IMR-90 (cell line): ENCODE measurements around a stretch of chr2.

GRCh38 chr2:53873975-53874594, 14.3 kb upstream of the GPR75 start:
- RRBS, result no CpG with 5 or more reads among the region's 10 CpGs
CAGE:
- cytosol, long polyA plus RNA, result no peak
- long polyA plus RNA, result no peak
- nucleus, long polyA plus RNA, result no peak

GRCh38 chr2:54042882-54043381, 72.0 kb downstream of the ACYP2 start:
- RRBS, result no CpG with 5 or more reads among the region's 2 CpGs
CAGE:
- cytosol, long polyA plus RNA, result no peak
- long polyA plus RNA, result no peak
- nucleus, long polyA plus RNA, result no peak

GRCh38 chr2:54370434-54370956, 39.8 kb downstream of the C2orf73 start:
- RRBS, result no CpG with 5 or more reads among the region's 7 CpGs
CAGE:
- cytosol, long polyA plus RNA, result no peak
- long polyA plus RNA, result no peak
- nucleus, long polyA plus RNA, result no peak

DNA sequence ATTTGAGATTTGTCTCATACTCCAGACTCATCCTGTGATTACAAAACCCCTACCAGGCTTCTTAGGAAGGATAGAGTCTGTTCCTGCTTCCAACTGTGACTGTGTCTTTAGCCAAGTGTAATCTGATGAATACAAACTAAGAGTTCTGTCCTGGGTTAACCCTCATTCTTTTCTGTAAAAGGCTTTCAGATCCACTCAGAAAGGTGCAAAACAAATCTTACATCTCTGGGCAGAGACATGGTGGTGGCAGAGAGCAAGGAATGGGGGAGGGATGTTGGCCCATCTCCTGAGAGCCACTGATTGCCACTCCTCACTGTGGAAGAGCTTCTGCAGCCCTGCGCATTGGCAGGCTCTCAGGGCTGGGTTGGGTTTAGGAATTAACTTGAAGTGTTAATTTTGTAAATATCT, 23.9 kb upstream of the SPTBN1 start:
- RRBS, result no CpG with 5 or more reads among the region's 1 CpG
CAGE:
- cytosol, long polyA plus RNA, result no peak
- long polyA plus RNA, result no peak
- nucleus, long polyA plus RNA, result no peak

GRCh38 chr2:54545596-54546671, 89.8 kb downstream of the SPTBN1 start:
- RRBS, result no CpG with 5 or more reads among the region's 5 CpGs
CAGE:
- cytosol, long polyA plus RNA, result no peak
- long polyA plus RNA, result no peak
- nucleus, long polyA plus RNA, result no peak

GRCh38 chr2:54568761-54569689, 112.9 kb downstream of the SPTBN1 start:
- RRBS, result no CpG with 5 or more reads among the region's 9 CpGs
CAGE:
- cytosol, long polyA plus RNA, result no peak
- long polyA plus RNA, result no peak
- nucleus, long polyA plus RNA, result no peak

DNA sequence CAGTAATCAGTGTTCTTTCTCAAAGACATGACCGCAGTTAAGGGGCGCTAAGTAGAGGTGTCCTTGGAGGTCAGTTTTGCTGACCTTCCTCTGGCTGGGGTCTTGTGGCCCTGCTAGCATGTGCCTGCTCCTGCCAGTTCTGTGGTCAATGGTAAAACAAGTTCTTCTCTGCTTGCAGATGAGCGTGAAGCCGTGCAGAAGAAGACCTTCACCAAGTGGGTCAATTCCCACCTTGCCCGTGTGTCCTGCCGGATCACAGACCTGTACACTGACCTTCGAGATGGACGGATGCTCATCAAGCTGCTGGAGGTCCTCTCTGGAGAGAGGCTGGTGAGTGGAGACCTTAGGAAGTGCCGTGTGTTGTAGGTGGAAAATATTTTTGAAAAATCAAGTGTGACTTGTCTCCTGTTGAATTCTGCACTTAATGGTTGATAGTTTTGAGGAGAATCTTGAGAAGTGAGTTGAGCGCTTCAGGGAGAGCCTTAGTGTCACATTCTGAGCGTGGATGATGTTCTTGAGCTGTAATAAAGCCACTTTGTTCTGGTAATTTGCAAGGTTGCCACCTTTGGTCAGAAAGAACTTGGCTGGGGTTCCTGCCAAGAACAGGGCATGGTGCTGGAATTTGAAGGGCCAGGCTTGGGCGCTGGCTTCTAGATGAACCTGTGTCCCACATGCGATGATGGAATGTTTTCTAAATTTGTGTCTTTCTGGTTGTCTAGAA, 124.4 kb upstream of the EML6 start:
- RRBS, result no CpG with 5 or more reads among the region's 13 CpGs
CAGE:
- cytosol, long polyA plus RNA, result no peak
- long polyA plus RNA, result no peak
- nucleus, long polyA plus RNA, result no peak

- RRBS, result no CpG with 5 or more reads among the region's 7 CpGs
CAGE:
- cytosol, long polyA plus RNA, result no peak
- long polyA plus RNA, result no peak
- nucleus, long polyA plus RNA, result no peak
Observed at GRCh38 chr2:54622087-54622697, 101.3 kb upstream of the EML6 start.

DNA sequence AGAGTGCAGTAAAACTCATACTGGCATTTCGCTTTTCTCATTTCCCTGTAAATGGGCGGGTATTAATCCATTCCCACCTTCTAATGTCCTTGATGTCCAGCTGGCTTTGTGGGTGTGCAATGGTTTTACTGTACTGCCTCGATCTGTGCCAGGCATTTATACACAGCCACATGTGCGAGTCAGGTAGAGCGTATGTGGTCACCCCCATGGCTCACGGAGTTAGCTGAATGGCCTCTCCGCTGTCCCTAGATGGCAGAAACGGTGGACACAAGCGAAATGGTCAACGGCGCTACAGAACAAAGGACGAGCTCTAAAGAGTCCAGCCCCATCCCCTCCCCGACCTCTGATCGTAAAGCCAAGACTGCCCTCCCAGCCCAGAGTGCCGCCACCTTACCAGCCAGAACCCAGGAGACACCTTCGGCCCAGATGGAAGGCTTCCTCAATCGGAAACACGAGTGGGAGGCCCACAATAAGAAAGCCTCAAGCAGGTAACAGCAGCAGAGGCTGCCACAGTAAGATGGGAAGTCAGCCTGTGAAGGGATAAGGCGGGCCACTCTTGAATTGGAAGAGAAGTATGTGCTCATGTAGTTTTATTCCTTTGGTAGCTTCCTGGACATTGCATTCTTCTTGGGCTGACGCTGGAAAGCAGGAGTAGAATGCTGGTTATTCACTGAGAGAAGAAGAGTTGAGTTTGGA, 59.1 kb upstream of the EML6 start:
- RRBS, result no CpG with 5 or more reads among the region's 20 CpGs
CAGE:
- cytosol, long polyA plus RNA, result no peak
- long polyA plus RNA, result no peak
- nucleus, long polyA plus RNA, result start-site peak on the minus strand centred at position 427 of the sequence, 124 bp wide, 24 and 23 reads in 2 replicates

- RRBS, result no CpG with 5 or more reads among the region's 2 CpGs
CAGE:
- cytosol, long polyA plus RNA, result no peak
- long polyA plus RNA, result no peak
- nucleus, long polyA plus RNA, result no peak
Observed at GRCh38 chr2:54671878-54672261, 51.6 kb upstream of the EML6 start.

GRCh38 chr2:54904761-54905094, 145.5 kb downstream of the RTN4 start:
- RRBS, result no CpG with 5 or more reads among the region's 3 CpGs
CAGE:
- cytosol, long polyA plus RNA, result no peak
- long polyA plus RNA, result no peak
- nucleus, long polyA plus RNA, result no peak

- RRBS, result no CpG with 5 or more reads among the region's 16 CpGs
CAGE:
- cytosol, long polyA plus RNA, result no peak
- long polyA plus RNA, result no peak
- nucleus, long polyA plus RNA, result no peak
Observed at GRCh38 chr2:54947269-54947836, 102.9 kb downstream of the RTN4 start.

- RRBS, result no CpG with 5 or more reads among the region's 16 CpGs
CAGE:
- cytosol, long polyA plus RNA, result no peak
- long polyA plus RNA, result no peak
- nucleus, long polyA plus RNA, result no peak
Observed at GRCh38 chr2:54952870-54953716, 97.2 kb downstream of the RTN4 start.

DNA sequence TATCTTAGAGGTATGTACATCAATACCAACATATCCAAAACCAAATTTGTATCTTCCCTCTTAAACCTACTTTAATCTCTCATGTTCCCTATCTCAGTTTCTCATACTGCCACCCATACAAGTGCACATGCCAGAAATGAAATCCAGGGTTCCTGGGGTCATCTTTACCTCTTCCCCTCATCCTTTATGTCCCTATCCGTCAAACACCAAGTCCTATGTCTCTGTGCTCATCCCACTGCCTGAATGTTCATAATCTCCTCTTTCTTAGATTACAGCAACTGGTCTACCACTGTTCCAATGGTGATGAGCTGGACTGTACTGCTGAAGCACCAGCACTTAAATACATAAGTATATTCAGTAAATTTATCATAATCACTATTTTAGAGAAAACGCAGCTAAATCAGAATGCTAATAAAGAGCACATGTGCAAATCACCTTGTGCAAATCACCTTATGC, 26.2 kb downstream of the RTN4 start:
- RRBS, result no CpG with 5 or more reads among the region's 2 CpGs
CAGE:
- cytosol, long polyA plus RNA, result no peak
- long polyA plus RNA, result no peak
- nucleus, long polyA plus RNA, result no peak

GRCh38 chr2:55102142-55102751, 52.0 kb upstream of the RTN4 start:
- RRBS, result no CpG with 5 or more reads among the region's 4 CpGs
CAGE:
- cytosol, long polyA plus RNA, result no peak
- long polyA plus RNA, result no peak
- nucleus, long polyA plus RNA, result no peak

DNA sequence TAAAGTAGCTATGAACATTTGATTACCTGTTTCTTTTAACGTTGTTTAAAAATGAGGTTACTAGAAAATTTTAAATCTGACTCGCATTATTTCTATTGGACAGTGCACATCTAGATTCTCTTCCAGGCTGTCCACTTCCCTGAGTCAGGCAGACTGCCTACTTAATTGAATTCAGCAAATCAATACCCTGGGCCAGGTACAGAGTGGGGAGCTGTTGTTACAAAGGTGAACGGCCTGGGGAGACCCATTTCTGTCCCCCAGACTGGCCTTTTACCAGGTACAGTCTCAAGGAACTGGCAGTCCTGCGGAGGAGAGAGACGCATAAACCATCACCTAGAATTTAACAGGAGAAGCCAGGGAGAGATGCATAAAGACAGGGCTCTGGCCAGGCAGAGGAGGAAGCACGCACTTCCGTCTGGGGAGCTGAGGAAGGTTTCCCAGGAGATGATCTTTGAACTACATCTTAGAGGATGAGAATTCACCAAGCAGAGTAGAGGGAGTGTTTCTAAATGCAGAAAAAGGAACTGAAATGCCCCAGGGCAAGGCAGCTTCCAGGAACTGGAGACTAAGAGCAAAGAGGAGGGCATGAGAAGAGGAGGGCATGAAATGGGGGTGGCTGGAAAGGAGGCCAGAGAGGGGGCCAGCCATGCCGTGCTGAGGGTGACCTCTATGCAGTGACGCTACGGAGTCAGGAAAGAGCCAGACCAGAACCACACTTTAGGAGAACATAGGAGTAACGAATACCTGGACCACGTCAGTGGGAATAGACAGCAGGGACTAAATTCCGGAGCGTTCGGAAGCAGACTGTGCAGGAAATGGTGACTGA, 86.7 kb upstream of the RTN4 start:
- RRBS, result no CpG with 5 or more reads among the region's 15 CpGs
CAGE:
- cytosol, long polyA plus RNA, result no peak
- long polyA plus RNA, result no peak
- nucleus, long polyA plus RNA, result no peak

DNA sequence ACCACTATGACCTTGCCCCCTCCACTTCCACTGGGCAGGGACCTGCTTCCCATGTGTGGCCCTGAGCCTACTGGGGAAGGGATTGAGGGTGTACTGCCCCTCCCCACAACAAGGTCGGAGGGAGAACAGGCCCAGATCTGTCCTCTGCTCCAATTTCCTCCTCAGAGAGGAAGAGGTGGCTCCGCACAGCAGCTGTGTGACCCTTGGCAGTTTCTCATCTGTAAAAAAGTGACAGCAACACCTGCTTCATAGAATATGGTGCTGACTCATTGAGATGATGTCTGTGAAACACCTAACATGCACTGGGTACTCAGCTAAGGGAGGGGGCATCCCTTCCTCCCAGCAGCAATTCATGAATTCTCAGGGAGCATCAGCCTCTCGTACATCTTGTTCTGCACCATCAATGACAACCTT, 72.8 kb downstream of the CLHC1 start:
- RRBS, result no CpG with 5 or more reads among the region's 3 CpGs
CAGE:
- cytosol, long polyA plus RNA, result no peak
- long polyA plus RNA, result no peak
- nucleus, long polyA plus RNA, result no peak

- RRBS, result no CpG with 5 or more reads among the region's 1 CpG
CAGE:
- cytosol, long polyA plus RNA, result no peak
- long polyA plus RNA, result no peak
- nucleus, long polyA plus RNA, result no peak
Observed at GRCh38 chr2:55235895-55236313, 3.4 kb downstream of the RPS27A start.

- RRBS, result no CpG with 5 or more reads among the region's 4 CpGs
CAGE:
- cytosol, long polyA plus RNA, result no peak
- long polyA plus RNA, result no peak
- nucleus, long polyA plus RNA, result no peak
Observed at GRCh38 chr2:55355483-55355909, 64.2 kb downstream of the CCDC88A start.

DNA sequence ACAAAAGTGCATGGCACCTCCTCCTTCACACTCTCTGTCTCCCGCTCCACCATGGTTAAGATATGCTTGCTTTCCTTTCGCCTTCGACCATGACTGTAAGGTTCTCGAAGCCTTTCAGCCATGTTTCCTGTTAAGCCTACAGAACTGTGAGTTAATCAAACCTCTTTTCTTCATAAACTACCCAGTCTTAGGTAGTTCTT, 42.8 kb downstream of the CFAP36 start:
- RRBS, result no CpG with 5 or more reads among the region's 4 CpGs
CAGE:
- cytosol, long polyA plus RNA, result no peak
- long polyA plus RNA, result no peak
- nucleus, long polyA plus RNA, result no peak